Bronchial epithelial cell (primary cell): ENCODE measurements around the genes CEACAM4, CEACAM3, DMRTC2 and ERFL.

DNA sequence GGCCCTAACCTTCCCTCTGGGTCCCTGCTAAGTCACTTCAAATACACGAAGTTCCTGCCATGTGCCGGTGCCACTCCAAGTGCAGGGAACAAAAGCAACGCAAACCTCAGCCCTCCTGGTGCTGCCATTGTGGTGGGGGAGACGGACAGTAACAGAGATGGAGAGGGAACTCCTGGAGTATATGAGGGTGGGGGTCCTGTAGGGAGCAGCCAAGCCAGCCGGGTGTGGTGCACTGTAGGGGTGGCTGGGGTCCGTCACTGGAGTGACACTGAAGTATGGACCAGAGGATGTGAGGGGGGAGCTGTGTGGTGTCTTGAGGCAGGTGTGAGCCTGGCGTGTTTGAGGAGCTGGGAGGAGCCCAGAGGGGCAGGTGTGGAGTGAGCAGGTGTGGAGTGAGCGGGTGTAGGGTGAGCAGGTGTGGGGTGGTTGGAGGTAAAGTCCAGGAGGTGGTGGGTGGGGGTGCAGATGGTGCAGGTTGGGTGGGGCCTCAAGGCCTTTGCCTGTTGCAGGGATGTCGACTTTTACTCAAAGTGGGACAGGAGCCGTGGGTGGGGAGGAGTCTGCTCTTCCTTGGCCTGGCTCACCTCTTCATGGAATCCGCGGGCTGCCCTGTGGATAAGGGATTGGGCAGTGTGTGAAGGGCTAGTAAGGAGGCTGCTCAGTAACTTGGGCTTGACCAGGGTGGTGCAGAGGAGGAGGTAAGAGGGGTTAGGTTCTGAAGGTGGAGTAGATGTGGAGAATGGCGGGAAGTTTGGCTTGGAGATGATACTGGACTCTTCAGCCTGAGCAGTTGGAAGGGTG is 5.8 kb downstream of the B3GNT8 start:
- RRBS, 2 experiments: no CpG with 5 or more reads among the region's 13 CpGs

GRCh38 chr19:41436351-41437015 is 3.2 kb downstream of the DMAC2 start:
- RRBS, 2 experiments: no CpG with 5 or more reads among the region's 6 CpGs

GRCh38 chr19:41457158-41457686 is 14.3 kb downstream of the ERICH4 start:
- RRBS, 2 experiments: no CpG with 5 or more reads among the region's 3 CpGs

DNA sequence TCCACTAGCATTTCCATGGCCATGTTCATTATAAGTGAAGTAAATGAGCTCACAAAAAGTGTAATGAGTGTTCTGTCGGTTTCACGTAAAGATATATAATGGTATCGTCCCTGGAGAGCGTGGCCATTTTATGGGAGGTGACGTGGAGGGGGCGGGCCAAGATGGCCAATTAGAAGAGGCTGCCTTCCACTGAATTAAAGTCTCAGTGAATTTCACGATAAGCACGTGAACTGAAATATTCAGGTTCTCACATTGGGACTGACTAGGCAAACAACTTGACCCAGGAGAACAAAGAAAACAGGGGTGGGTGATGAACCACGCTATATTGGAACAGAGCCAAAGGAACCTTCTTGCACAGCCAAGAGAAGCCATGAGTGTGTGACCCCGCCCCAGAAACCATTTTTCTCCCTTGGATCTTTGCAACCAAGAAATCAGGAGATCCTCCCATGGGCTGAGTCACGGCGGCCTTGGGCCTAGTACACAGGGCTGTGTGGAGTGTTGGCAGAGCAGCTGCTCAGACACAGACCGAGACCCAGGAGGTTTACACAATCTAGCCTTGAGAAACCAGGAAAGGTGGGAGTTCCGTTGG is 36.8 kb downstream of the ERICH4 start:
- RRBS, 2 experiments: no CpG with 5 or more reads among the region's 14 CpGs

DNA sequence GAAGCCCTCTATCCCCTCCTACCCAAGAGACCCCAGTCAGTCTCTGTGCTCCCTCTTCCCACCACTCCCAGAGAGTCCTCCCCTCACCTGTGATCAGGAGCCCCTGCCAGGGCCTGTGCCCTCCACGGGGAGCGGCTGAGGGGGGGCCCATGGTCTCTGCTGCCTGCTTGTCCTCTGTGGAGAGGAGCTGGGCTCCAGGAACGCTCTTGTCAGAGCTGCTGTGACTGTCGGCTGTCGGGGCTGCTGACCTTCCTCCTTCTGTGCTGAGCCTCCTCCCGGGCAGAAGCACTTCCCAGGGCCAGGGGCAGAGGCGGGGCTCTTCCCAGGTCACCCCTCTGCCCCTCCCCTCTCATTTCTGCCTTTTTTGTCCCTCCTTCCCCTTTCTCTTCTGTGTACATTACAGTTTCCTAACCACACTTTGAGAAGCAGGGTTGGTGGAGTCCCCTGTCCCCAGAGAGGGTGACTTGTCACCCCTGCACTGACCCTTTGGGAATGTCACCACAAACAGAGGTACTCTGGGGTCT is at the start of gene CEACAM4:
Gene CEACAM4 (minus strand): TSS at position 262 of the 524 bp plus-strand sequence.
- RRBS, 2 experiments: no CpG with 5 or more reads among the region's 7 CpGs

- RRBS, 2 experiments: no CpG with 5 or more reads among the region's 4 CpGs
Observed at GRCh38 chr19:41716292-41716535, 7.8 kb downstream of the CEACAM5 start.

- RRBS, 2 experiments: no CpG with 5 or more reads among the region's 5 CpGs
Observed at GRCh38 chr19:41735214-41735718, 20.1 kb upstream of the CEACAM6 start.

DNA sequence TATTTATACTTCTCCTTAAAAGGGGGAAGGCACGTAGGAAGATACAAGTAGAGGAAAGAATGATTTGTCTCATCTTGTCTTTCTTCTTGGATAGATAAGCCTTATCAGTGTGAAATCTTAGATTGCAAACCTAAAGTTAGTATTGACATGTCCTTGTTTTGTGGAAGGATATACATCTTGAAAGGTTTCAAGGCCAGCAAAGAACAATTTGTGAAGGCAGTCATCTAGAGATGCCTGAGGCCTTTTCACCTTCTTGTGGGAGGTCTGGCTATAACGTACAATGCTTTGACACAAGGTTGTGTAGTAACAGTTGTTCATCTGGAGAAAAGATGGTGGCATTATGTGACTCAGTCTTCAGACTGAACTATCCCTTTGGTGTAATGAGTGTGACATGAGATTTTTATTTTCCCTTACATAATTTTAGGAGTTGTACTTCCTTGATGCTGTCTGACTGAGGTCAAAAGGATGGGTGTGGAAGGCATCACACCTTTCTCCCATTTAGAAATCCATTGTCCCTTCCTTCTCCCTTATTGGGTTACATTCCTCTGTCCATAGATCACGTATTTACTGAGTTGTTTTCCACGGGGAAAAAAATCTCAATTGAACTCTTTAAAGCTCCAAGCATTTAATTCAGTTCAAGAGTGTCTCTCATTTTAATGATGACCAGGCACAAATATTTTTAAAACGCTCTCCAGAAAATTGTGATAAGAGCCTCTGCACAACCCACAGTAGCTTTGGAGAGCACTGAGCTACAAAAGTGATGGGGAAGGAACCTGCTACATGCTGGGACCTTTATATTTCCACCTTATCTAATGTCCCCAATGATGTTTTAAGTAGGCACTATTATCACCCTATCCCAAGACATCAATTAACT is 14.4 kb upstream of the CEACAM6 start:
- RRBS, 2 experiments: no CpG with 5 or more reads among the region's 5 CpGs

- RRBS, 2 experiments: no CpG with 5 or more reads among the region's 3 CpGs
Observed at GRCh38 chr19:41744910-41745220, 10.5 kb upstream of the CEACAM6 start.

GRCh38 chr19:41752347-41753085 is 2.8 kb upstream of the CEACAM6 start:
- RRBS, 2 experiments: no CpG with 5 or more reads among the region's 6 CpGs

- RRBS, 2 experiments: no CpG with 5 or more reads among the region's 1 CpG
Observed at GRCh38 chr19:41796363-41796899, at the start of gene CEACAM3. TSS of gene CEACAM3 (plus strand) at chr19:41796587.

DNA sequence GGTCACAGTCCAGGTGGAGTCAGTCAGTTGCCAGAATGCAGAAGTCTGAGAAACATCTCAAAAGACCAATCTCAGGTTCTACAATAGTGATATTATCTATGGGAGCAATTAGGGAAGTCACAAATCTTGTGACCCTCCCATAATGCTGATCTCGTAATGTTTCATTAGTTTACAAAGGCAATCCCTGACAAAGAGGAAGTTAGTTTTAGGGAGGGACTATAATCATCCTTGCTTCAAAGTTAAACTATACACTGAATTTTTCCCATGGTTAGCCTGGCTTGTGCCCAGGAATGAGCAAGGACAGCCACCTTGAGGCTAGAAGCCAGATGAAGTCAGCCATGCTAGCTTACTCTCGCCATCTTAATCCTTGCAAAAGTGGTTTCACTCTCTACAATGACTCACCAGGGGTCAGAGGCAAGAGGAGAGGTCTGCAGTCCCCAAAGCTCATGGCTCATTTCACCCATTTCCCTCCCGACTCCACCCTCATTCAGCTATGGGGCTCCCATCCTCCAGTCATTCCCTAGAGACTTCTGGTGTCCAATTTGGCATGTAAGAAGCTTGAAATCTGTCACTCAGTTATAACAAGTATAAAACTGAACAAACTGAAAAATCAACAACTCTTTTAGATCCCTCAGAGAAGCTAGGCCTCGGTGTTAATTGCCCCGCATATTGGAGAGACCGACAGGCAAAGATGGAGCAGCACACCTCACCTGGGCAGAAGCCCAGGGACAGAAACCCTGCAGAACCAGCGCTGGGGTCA is 5.5 kb downstream of the CEACAM3 start:
- RRBS, 2 experiments: no CpG with 5 or more reads among the region's 7 CpGs

GRCh38 chr19:41843827-41844492 is 523 bp downstream of the LYPD4 start:
- RRBS, 2 experiments: no CpG with 5 or more reads among the region's 20 CpGs

DNA sequence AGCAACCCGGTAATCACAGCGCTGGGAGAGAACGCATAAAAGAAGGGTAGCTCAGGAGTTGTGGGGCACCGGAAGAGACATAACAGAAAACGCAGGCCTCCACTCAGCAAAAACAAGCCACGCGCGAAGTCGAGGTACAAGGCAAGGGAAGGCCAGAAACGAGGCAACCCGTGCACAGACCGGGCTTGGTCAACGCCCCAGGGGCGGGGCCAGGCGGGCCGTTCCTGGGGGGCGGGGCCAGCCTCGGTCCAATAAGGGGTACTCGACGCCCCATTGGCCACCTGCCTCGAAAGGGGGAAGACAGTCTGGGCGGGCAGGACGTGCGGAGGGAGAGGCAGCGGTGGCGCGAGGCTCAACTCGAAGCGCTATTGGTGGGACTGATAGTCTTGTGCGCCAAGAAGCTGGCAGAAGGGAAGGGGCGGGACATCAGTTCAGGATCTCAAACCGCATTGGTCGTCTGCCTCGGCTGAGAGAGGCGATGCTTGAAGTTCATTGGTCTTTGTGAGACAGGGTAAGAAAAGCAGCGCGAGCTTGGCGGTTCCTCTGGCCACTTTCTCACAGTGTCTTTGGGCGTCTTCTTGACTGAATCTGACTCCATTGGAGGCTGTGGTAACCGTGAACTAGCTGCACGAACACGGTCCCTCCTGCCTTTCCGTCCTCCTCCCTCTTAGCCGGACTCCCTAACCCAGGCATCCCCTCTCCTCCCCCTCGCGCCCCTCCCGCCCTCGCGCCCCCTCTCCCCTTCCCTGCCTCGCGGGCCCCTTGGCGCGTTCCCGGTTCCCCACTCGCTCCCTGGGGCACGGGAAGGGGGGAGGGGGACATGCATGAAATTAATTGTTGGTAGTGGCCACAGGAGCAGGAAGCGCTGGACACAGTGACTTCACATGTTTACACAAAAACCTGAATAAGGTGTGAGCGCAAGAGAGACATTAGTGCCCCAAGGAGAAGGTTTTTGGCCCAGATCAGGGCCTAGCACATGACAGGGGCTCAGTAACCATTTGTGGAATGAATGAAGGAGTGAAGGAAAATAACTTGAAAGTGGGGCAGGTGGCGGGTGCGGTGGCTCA is at the start of gene DMRTC2:
Gene DMRTC2 (plus strand): TSS at position 550 of the 1,067 bp plus-strand sequence.
- RRBS, 2 experiments: 84 to 89% methylated on average over 5 to 9 of the region's 60 CpGs

GRCh38 chr19:41860672-41861708 is 935 bp downstream of the RPS19 start:
- RRBS, 2 experiments: 2% methylated on average over 4 of the region's 25 CpGs

GRCh38 chr19:41871671-41872793 is 5.0 kb upstream of the CD79A start:
- RRBS, 2 experiments: no CpG with 5 or more reads among the region's 27 CpGs

- RRBS, 2 experiments: no CpG with 5 or more reads among the region's 5 CpGs
Observed at GRCh38 chr19:41891697-41892061, 8.7 kb downstream of the ARHGEF1 start.

DNA sequence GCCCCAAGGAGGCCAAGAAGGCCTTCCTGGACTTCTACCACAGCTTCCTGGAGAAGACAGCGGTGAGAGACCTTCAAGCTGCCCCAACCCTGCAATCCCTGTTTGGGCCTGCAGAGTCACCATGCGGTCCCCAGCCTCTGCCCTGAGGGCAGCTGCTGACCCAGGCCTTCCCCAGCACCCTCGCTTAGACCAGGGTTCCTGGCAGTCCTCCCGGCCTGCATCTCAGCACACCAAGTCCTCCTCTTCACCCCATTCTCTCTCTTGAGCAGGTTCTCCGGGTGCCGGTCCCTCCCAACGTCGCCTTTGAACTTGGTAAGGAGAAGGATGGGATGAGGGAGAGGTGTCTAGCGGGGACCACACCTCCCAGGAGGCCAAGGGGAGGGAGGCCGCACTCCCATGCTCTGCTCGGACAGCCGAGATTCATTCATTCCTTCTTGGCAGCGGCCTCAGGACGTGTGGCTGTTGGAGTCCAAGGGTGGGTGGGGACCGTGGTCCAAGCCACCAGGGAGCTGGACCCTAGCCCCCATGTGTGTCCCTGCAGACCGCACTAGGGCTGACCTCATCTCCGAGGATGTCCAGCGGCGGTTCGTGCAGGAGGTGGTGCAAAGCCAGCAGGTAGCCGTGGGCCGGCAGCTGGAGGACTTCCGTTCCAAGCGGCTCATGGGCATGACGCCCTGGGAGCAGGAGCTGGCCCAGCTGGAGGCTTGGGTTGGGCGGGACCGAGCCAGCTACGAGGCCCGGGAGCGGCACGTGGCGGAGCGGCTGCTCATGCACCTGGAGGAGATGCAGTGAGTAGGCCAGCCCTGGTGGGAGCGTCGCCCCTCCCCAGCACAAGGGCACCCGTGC is 9.3 kb downstream of the ARHGEF1 start:
- RRBS, 2 experiments: 92% methylated on average over 2 of the region's 36 CpGs; no CpG with 5 or more reads in 1 of the 2 experiments

GRCh38 chr19:41927699-41928689 is at the start of gene ERFL:
TSS of gene ERFL (minus strand) at chr19:41928449.
- RRBS, 2 experiments: 2% methylated on average over 25 to 26 of the region's 93 CpGs

DNA sequence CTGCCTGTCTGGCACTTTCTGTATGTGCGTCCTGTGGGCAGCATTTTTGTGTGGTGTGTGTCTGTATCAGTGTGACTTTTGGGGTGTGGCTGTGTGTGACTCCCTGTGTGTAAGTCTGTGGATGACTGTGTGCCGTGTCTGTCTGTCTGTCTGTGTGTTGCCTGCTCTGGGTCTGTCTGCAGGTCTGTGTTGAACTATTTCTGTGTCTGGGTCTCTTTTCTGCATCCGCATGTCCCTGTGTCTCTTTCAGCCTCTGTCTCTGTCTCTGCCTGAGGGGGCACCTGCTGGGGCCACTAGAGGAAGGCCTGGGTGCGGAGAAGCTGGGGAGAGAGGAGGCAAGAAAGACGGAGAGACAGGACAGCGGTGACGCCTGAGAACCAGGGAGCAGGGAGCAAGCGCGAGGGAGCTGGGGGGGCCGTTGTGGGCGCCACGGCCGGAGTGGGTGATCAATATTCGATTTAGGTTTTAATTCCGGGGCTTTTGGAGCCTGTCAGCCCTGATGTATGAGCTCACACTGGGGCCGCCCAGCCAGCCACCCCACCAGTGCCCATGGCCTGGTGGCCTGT is 8.5 kb upstream of the ERFL start:
- RRBS, 2 experiments: 22 to 25% methylated on average over 2 to 3 of the region's 16 CpGs